Mesenchymal stem cell of adipose (primary cell): ENCODE data around the gene PXMP2.

DNA sequence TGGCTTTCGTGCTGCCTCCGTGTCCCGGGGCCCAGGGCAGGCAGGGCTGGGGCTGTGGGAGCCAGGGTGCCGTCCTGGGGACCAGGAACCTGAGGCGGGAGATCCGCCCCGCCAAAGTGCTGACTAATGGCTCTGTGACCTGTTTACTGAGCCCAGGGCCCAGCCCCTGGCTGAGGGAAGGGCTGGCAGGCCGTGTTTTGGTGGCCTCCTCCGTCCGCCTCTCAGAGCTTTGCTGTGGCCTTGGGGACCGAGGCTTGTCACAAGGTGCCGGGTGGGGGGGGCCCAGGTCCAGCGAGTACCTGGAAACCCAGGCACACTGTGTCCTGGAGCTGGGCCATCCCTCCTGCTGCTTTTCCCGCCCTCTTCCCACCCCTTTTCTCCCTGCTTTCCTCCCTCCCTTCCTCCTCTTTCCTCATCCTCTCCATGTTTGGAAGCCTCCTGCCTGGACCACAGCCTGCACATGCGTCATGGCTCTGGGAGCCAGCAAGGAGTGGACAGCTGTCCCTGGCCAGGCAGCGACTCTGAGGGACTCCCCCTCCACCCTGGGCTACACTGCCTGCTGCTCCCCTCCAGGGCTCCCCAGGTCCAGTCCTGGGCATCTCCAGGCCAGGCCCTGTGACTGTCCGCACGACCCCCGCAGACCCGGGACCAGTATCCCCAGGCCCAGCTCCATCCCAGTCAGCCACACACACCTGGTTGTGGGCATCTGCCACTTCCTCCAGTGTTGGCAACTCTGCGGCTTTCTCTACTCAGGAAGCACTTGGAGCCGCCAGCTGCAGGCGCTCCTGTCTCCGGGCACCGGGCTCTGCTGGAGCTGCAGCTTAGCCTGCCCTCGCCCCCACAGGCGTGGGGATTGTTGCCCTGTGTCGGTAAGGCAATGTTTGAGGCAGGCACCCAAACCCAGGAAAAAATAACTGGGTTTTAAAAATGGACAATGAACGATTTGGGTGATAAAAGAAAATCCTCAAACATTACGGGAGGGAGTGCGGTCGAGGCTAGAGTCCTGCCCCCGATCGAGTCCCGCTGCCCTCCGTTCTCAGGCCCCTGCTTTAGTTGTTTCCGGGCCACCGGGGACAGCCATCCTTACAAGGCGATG, 2.3 kb downstream of the ULK1 start:
- CAGE, long polyA plus RNA: no peak

DNA sequence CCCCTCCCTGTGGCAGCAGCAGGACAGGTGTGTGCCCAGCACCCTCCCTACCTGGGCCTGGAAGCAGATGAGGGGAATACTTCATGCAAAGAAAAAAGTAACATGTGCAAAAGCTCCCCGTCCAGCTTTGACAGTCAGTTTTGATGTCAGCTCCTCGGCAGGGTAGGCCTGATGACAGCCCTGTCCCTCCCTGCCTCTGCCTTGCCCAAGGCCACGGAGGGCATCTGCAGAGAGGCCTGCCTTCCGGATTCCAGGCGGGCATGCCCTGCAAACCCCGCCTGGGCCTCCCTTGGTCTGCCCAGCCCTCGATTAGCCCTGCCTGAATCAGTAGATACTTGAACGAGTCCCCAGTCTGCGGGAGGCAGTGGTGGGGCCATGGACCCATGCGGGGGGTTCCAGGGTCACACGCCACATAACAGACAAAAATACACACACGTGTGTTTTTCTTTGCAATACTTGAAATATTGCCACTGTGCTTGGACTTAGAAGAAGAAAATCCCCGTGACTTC, 6.7 kb upstream of the PUS1 start:
- CAGE, long polyA plus RNA: no peak

DNA sequence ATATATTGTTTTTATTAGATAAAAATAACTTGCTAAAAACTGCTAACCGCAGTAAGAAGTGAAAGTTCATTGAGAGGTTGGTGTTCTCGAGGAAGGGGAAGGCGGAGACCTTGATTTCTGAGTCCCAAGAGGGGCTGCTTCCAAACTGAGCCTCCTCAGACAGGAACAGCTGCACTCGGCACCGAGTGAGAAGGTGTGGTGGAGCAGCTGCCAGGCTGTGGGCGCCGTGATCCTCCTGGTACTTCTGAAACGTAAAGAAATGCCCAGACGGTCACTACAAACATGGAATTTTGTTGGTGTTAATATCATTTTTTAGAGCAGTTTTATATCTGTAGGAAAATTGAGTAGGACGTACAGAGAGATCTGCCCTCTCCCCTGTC, 4.6 kb upstream of the PUS1 start:
- CAGE, long polyA plus RNA: no peak

- CAGE, long polyA plus RNA: no peak
Measured at GRCh38 chr12:131927988-131928722, 921 bp upstream of the PUS1 start.

DNA sequence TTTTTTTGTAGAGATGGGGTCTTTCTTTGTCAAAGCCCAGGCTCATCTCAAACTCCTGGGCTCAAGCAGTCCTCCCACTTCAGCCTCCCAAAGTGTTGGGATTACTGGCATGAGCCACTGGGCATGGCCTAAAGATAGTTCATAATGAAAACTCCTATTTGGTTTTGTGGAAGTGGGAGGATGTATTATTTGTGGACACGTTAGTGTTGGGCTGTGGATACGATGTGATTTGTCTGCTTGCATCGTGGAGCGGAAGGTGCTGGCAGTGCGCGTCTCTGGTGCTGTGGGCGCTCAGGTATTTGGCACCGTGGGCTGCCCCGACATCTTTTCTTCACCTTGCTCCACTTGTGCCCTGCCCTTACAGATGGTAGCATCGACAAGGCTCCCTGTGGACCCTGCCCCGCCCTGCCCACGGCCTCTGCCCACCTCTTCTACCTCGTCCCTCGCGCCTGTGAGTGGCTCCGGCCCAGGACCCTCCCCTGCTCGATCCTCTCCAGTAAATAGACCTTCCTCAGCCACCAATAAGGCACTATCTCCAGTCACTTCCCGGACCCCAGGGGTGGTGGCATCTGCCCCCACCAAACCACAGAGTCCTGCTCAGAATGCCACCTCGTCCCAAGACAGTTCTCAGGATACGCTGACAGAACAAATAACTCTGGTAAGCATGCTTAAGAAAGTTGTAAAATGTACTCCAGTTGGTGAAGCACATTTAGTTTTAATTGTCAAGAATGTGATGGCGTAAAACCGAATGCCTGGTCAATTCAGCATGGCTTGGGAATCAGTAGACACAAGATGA, 36.6 kb downstream of the EP400 start:
- CAGE, long polyA plus RNA: no peak

DNA sequence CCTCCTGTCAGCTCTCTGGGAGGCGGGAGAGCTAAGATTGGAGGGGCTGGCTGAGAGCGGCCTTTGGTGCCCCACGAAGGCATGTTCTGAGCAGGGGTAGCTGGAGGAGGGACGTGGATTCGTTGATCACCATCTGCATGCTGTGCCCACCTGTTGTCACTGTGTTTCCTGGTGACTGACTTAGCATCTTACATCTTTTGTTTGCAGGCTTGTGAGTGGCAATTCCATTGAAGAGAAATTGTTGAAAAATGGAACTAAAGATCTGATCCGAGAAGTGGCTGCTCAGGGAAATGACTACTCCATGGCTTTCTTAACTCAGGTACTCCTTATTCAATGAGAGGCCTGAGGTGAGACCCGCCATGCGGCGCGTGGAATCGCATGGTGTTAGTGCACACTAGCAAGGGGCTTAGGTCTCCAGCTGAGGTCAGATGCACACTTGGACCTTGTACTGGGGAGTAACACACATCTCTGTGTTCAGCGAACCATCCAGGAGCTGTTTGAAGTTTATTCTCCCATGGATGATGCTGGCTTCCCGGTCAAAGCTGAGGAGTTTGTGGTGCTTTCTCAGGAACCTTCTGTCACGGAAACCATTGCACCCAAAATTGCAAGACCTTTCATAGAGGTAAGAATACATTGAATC, 87.9 kb downstream of the EP400 start:
- CAGE, long polyA plus RNA: no peak

GRCh38 chr12:132070922-132071355, 73.2 kb downstream of the DDX51 start:
- CAGE, long polyA plus RNA: no peak

- CAGE, long polyA plus RNA: no peak
Measured at GRCh38 chr12:132083577-132084219, 60.4 kb downstream of the DDX51 start.

DNA sequence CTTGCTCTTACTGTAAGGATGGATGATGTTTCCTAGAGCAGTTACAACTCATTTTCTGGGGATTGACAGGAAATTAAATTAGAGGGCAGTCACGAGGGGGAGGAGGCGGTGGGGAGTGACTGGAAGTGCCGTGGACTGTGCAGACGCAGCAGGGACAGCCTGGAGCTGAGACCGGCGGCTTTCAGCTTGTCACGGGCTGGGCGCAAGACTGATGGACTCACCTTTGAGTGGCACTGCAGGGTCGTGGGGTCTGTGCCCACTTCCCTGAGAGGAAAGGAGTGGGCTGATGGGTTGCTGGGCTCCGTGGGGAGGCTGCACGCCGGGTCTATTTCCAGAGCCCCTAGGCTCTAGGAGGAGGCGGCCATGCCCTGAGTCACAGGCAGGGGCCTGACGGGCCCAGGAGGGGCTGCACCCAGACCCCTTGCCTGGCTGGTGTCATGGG, 32.9 kb downstream of the NOC4L start:
- CAGE, long polyA plus RNA: no peak

GRCh38 chr12:132446191-132446629, 43.7 kb upstream of the FBRSL1 start:
- CAGE, long polyA plus RNA: no peak

GRCh38 chr12:132513933-132514290, 24.0 kb downstream of the FBRSL1 start:
- CAGE, long polyA plus RNA: no peak

GRCh38 chr12:132520962-132521589, 31.1 kb downstream of the FBRSL1 start:
- CAGE, long polyA plus RNA: no peak

DNA sequence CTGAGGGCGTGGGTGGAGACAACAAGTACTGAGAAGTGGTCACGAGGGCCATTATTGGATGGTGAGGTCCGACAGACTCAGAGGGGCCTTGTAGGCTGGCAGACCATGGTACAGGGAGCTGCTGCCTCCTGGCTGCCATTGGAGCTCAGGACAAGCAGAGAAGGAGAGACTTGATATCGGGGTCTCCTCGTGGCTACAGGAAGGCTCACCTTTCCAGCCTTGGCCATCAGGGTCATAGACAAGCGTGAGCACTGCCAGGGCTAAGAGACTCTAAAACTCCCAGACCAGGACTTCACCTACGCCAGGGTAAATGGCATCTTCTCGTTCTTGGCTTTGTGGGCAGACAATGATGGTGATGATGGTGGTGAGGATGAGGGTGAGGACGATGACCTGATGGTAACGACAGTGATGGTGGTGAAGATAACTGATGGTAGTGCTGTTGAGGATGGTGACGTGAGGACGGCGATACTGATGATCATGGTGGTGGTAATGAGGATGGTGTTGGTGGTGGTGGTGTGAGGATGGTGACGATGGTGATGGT, 54.3 kb downstream of the FBRSL1 start:
- CAGE, long polyA plus RNA: no peak

DNA sequence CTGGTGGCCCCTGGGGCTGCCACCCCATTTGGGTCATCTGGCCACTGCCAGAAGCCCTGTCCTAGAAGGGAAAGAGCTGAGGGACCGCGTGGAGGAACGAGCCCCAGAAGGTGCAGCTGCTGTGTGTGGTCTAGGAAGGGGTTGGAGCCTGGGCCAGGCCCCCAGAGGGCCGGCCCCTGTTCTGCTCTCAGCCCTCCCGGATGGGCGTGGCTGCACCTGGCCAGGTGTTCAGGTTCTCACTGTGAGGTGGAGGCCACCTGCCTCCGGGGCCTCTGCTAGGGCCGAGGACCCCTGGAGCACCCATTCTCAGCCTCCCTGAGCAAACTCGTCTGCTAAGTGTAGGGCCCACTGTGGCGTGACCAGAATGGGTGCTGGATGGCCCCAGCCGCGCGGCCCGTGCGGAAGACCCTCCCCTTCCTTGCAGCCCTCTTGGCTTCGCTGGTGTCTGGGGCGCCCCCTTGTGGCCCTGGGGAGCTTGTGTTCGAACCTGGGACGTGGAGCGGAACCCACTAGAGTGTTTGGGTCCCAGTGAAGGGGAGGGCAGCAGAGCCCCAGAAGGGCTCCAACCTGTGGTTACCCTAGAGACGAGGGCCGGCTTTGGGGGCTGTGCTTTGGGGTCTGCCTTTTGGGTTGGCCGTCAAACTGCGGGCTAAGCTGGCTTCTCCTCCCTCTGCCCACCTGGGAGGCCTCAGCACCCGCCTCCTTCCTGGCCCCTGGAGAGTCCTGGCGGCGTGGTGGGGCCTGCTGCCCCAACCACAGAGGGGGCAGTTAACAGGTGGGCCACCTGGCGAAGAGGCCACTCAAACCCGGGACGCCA, 49.3 kb downstream of the LRCOL1 start:
- CAGE, long polyA plus RNA: no peak

DNA sequence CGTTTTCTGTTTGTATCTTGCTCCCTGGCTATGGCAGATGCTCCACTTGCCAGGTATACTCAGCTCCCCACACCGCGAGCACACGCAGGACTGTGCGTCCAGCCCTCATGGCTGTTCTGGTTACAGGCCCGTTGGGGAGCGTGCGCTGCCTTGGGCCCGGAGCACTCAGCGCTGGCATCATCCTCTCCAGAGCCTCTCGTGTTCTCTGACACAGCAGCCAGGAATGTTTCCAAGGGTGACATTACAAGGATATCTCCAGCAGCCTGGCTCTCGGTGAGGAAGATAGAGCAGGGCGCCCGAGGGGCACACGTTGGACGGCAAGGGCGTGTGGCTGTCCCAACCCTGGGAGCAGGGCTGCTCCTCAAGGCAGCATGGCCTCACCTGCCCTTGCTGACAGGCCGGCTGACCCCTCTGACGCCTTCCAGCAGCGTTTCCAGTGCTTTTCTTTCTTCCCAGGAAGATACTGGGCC, 14.4 kb downstream of the LRCOL1 start:
- CAGE, long polyA plus RNA: no peak

GRCh38 chr12:132619308-132619720, 738 bp downstream of the P2RX2 start:
- CAGE, long polyA plus RNA: no peak

DNA sequence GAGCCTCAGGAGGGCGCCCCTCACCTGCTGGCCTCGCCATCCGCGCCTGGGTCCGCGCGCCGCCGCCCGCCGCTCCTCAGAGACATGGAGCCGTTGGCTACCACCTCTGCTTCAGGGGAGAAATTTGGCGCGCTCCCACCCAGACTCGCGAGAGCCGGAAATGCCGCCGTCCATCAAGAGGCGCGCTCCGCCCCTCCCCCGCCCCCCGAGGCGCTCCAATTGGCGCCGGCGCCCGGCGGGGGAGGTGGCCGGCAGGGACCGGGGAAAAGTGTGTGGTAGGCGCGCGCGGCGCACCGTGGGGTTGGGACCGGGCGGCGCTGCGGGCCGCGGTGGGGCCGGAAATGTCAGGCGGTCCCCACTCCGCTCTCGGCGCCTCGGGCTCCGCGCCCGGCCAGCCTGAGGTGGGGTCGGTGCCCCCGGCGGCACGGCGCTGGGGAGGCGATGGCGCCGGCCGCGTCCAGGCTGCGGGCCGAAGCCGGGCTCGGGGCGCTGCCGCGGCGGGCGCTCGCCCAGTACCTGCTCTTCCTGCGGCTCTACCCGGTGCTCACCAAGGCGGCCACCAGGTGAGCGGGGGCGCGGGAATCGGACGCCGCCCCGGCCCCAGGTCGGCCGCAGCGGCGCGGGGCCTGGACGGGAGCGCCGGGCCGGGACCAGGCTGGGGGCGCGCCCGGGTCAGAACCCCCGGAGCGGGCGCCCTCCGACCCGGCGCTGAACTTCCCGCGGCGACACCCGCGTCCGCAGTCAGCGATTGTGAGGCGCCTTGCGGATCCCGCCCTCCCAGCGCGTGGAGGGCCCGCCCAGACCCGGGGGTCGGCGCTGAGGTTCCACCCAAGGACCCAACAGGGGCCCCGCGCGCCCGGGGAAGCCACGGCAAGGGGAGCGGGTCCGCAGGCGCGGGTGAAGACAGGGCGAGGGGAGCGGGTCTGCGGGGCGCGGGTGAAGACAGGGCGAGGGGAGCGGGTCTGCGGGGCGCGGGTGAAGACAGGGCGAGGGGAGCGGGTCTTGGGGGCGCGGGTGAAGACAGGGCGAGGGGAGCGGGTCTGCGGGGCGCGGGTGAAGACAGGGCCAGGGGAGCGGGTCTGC, at the start of gene PXMP2:
TSS of gene PXMP2 (plus strand) at position 358 of the 1,083 bp plus-strand sequence.
- CAGE, long polyA plus RNA: no peak

DNA sequence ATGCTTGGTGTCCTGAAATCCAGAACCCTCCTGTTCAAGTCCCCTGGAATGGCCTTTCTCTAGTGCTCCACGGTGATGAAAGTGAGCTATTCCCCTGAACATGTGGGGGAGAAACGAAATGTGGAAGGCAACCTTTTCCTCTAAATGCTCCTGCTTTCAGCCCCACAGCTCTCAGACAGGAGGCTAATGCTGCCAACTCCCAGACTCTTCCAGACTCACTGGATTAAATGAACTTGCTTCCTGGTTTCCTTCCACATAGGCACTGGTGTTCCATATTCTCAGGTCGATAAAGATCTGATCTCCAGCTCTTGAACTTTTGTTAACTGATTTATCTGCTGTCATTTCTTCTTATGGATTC, 2.4 kb upstream of the PGAM5 start:
- CAGE, long polyA plus RNA: no peak

DNA sequence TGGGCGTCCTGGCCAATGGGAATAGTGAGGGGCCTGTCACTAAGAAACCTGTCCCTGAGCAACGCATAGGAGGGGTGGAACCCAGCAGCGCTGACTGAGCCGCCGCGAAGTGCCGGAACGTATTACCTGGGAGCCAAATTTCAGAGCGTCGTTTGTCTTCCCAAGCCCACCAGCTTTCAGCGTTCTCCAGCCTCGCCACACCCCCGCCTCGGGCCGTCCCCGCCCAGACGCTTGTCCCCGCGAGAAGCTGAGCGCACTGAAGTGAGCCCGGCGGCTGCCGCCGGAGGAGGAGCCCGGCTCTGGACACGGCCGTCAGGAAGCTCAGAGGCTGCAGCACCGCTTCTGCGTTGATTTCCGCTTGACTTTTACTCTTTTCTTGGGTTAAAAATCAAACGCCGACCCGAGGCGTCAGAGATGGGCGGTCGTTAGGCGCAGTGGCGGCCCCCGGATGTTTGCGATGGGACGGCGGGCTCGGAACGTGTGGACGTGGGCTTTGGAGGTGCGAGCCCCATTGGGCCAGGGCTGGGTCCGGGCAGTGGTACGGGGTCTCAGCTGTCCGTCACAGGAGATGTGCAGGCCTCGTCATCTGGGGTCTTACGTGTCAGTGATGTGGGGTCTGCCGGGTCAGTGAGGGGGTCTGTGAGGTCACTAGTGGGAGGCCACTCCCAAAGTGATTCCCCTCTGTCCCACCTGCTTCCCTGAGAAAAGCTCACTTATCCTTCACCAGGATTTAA, 21.4 kb upstream of the CHFR start:
- CAGE, long polyA plus RNA: no peak

GRCh38 chr12:133084182-133085002, 3.7 kb downstream of the ZNF140 start:
- CAGE, long polyA plus RNA: no peak